ENCODE data around the genes IL10RB and DONSON.

DNA sequence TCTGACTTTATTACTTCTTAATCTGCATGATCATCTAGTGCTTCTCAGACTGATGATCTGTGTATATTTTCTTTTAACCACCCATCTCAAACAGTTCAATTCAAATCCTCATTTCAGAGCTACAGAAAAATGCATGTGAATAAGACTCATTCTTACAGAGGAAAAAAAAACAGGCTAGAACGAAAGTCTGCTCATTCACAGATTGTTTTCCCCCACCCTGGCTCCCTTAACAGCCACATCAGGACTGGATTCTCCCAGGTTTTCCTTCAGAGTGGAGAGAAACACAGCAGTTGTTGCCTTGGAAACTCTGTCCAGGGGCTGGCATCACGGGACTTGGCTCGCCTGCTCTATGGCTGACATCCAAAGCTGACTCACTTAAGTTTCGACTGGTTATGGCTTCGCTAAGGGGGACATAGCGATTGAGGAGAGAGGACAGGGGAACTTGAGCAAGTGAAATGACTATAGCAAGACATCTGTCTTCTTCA lies 22.1 kb downstream of the MIS18A start:
- RRBS = no CpG with 5 or more reads among the region's 6 CpGs

DNA sequence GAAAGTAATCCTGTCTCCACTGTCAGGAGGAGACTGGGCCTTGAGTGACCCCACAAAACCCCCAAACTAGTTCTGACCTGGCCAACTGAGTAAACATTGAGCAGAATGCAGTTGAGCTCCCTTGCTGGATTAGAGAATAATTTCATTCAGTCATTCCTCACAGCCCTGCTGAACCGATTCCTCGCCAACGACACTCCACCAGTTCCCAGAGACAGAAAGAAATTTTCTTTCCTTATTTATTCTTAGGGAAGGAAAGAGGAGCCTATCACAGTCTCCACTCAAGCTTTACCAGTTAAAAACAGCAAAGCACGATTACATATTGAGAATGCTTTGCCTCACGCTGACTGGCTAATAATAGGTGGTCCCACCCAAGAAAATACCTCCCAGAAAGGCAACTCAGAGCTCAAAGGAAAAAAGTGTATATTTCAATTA lies 44.4 kb downstream of the URB1 start:
- RRBS = no CpG with 5 or more reads among the region's 5 CpGs

DNA sequence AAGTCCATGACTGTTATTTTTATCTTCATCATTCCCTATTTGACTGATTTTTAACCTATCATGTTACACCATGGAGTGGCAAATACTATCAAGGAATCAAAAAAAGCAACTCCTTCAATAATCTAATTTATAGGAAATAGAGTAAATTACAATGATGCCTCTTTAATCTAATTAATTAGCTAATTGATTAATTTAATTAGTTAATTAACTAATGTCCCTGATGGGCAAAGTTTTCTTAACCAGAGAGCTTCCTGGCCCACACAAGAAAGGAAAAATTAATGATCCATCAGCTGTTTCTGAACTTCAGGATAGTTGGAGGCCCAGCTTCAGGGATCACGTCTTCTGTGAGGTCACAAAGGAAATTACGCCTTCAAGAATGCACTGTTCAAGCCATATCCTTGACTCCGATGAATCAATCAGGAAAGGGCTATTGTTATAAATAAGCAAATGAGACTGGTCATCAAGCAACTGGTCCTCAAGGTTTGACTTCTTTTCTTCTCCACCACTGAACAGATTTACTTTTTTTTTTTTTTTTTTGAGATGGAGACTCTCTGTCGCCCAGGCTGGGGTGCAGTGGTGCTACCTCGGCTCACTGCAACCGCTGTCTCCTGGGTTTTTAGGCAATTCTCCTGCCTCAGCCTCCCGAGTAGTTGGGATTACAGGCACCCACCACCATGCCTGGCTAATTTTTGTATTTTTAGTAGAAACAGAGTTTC lies 40.7 kb downstream of the TCP10L start:
- RRBS = no CpG with 5 or more reads among the region's 7 CpGs

DNA sequence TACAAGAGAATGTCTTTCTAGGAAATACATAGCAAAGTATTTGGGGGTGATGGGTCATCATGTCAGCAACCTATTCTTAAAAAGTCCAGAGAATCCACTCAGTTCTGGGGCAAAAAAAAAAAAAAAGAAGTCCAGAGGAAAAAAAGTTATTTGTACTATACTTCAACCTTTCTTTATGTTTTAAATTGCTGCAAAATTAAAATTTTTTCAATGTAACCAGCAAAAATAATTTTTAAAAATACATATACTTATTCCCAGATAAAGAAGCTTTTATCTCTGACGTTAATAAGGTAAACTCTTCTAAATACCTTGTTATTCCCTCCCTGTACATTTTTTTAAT lies 21.5 kb downstream of the SYNJ1 start:
- RRBS = no CpG with 5 or more reads among the region's 1 CpG

- RRBS = 3% methylated on average over 8 of the region's 21 CpGs
Observed at GRCh38 chr21:32770816-32771251, 721 bp downstream of the PAXBP1 start.

GRCh38 chr21:32772424-32772945 lies 930 bp upstream of the PAXBP1 start:
- RRBS = no CpG with 5 or more reads among the region's 11 CpGs

DNA sequence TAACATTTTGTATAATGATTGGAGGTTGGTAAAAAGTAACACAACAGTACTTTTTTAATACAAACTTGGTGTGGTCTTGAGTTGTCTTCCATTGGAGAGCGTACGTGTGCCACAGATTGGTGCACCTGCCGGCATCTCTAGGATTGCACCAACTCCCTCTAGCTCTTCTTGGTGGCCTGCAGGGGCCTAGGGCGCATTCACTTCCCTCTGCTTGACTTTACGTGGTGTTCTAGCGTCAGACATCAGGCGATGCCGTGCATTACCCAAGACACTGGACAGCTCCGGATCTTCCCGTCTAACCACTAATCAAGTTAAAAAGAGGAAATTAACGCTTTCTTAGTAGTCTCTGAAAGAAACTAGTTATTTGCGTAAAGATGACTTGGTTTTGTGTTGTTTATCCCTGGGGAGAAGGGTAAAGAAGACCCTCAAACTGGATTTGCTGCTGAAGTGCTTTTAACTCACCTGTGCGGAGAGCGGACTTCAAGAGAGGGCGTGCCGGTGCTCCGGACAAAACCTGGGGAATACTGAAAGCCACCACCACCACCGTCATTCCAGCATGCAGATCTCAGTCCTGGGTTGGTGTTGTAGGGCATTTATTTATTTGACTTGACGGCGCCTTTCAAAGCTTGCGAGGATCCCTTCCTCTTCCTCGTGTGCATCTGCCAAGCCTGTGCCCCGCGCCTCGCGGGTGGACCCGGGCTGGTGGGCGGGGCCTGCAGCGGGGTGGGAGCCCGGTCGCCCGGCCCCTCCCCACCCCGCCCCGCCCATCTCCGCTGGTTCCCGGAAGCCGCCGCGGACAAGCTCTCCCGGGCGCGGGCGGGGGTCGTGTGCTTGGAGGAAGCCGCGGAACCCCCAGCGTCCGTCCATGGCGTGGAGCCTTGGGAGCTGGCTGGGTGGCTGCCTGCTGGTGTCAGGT lies at the start of gene IL10RB:
Gene IL10RB (plus strand): TSS at position 767 of the 916 bp plus-strand sequence.
- RRBS = 2% methylated on average over 9 of the region's 49 CpGs

GRCh38 chr21:33326618-33326916 lies 1.8 kb downstream of the IFNAR1 start:
- RRBS = no CpG with 5 or more reads among the region's 4 CpGs

DNA sequence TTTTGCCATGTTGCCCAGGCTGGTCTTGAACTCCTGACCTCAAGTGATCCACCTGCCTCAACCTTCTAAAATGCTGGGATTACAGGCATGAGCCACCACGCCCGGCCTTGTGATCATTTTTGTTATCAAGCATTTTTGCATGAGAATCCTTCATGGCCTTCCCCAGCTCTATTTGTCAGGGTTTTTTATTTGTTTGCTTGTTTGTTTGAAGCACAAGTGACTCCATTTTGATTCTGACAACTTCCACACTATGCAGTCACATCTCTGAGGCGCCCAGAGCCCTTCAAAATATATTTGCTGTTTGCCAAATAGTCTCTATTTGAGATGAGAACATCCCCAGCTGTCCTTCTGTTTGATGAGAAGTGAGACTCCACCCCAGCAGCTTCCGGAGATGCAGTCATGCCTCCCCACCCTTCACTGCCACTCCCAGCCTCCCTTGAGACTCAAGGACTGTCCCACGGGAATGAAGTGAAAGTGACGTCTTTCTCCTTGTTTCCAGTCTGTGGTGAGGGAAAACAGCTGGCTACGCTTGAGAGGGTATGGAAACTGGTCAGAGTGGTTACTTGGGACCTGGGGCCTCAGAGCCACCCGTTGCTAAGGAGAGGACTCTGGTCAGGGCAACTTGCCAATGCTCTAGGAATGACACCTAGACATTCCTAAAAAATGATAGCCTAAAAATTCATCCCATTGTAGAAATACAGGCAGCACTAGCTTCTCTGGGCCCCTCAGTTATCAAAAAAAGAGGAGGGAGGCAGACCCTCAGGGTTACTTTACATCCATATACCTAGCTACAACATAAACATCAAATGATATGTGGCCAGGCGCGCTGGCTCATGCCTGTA lies 37.7 kb downstream of the TMEM50B start:
- RRBS = no CpG with 5 or more reads among the region's 10 CpGs

DNA sequence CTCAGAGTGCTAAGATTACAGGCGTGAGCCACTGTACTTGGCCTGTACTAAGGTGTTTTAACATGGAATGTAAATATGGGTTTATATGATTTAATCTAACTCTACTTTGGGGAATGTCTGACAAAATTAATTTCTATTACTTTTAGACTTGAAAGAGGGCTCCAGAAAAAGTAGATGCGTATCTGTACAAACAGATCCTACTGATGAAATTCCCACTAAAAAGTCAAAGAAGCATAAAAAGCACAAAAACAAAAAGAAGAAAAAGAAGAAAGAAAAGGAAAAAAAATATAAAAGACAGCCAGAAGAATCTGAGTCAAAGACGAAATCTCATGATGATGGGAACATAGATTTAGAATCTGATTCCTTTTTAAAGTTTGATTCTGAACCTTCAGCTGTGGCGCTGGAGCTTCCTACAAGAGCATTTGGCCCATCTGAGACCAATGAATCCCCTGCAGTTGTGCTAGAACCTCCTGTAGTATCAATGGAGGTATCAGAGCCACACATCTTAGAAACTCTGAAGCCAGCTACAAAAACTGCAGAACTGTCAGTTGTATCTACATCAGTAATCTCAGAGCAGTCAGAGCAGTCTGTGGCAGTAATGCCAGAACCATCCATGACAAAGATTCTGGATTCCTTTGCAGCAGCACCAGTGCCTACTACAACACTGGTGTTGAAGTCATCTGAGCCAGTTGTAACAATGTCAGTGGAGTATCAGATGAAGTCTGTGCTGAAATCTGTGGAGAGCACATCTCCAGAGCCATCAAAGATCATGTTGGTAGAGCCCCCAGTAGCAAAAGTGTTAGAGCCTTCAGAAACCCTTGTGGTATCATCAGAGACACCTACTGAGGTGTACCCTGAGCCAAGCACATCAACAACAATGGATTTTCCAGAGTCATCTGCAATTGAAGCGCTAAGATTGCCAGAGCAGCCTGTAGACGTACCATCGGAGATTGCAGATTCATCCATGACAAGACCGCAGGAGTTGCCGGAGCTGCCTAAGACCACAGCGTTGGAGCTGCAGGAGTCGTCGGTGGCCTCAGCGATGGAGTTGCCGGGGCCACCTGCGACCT lies 6.8 kb downstream of the SON start:
- RRBS = 98% methylated on average over 6 of the region's 15 CpGs

GRCh38 chr21:33557240-33557752 lies 14.5 kb downstream of the SON start:
- RRBS = no CpG with 5 or more reads among the region's 19 CpGs

GRCh38 chr21:33588503-33589462 lies at the start of gene DONSON:
Gene DONSON (minus strand): TSS chr21:33588684.
- RRBS = 2% methylated on average over 48 of the region's 78 CpGs

DNA sequence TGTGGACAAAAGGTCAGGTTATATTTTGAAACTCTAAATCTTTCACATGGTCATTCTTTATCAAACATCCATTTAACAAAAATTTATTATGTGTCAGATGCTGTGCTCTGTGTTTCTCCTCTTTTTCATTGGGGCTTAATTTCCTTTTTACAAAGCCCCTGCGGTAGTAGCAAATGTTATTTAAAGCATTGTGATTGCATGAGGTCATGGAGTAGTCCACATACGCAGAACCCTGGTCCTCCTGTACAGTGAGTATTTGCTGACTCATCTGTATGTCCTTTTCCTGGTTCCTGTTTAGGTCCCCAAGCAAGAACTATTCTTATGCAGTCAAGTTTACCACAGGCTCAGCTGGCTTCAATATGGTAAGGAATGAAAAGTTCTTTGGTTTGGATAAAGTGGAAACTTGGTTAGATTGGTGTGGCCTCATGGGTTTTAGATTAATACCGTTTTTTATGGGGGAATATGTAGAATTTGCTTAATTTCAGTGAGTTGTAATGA lies 119.4 kb downstream of the ITSN1 start:
- RRBS = no CpG with 5 or more reads among the region's 3 CpGs

DNA sequence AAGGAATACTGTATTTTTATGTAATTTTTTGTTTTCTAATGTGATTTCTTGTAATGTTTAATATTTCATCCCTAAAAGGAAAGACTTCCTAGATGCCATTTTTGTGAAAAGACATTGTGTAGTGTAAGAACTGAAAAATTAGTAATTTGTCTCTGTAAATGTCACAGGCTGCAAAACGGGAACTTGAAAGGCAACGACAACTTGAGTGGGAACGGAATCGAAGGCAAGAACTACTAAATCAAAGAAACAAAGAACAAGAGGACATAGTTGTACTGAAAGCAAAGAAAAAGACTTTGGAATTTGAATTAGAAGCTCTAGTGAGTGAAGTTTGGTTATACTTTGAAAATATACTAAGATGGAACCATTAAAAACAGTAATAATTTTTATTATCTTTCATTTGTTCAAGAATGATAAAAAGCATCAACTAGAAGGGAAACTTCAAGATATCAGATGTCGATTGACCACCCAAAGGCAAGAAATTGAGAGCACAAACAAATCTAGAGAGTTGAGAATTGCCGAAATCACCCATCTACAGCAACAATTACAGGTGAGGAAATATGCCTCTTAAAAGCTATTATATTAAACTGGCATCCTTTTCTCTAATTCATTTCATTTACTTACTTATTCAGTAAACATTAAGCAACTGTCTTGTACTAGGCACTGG lies 132.4 kb downstream of the ITSN1 start:
- RRBS = no CpG with 5 or more reads among the region's 6 CpGs

DNA sequence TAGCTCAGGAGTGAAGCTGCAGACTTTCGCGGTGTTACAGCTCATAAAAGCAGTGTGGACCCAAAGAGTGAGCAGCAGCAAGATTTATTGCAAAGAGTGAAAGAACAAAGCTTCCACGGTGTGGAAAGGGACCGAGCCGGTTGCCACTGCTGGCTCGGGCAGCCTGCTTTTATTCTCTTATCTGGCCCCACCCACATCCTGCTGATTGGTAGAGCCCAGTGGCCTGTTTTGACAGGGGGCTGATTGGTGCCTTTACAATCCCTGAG lies 47.7 kb downstream of the ATP5PO start:
- RRBS = no CpG with 5 or more reads among the region's 6 CpGs

- RRBS = no CpG with 5 or more reads among the region's 9 CpGs
Observed at GRCh38 chr21:34204691-34205552, 131.5 kb downstream of the MRPS6 start.

GRCh38 chr21:34531414-34531777 lies 19.4 kb upstream of the KCNE1 start:
- RRBS = no CpG with 5 or more reads among the region's 6 CpGs

GRCh38 chr21:34552526-34553668 lies 40.9 kb upstream of the KCNE1 start:
- RRBS = no CpG with 5 or more reads among the region's 9 CpGs

DNA sequence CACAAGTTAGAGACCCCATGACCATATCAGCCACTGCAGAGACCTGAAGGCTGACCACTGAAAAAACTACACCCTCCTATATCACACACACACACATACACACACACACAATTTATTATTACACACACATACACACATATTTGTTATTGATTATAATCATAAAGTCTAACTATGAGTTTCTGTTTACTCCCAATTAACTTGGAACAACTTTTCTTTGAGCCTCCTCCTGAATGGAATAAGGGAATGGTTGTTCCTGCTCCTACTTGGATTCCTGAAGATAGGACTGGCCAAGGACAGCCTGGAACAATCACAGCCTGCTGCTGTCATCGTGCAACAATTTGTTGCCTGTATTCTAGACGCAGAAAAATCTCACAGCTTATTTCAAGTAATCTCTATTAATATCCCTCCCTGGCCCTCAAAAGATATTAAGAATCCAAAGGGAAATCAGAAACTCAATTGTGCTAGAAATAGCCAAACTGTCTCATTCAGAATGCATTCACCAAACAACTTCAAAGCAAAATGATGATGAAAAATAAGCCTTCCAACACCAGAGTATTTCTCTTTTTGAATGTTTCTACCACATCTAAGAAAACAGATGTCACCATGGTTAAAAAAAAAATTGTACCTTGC lies 31.0 kb downstream of the RCAN1 start:
- RRBS = no CpG with 5 or more reads among the region's 2 CpGs

DNA sequence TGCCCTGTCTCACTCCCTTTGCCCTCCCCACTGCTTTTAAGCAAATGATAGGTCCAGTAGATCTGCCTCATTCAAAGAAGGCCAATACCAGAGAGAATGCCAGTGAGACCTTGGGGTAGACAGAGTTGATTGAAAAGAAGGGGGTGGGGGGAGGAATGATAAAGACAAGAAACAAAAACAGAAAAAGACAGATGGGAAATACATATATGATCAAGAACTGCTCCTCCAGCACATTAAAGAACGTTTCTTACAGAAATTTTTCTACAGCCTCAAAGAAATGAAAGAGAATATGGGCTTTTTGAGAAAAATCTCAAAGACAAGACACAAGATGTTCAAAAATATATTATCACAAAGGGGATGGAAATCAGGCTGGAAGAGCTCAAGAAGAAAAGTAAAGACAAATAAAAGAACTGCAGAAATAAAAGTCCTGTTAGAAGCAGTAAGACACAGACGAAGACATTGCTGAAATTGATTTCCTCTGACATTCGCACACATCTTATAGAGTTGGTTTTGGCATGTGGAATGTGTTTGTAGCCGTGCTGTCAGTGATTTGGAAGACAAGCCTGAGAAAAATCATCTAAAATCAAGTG lies 44.3 kb downstream of the CLIC6 start:
- RRBS = no CpG with 5 or more reads among the region's 4 CpGs

Data from AG08470 (cell line).